Endothelial cell (in vitro differentiated cells): ENCODE measurements around a stretch of chr19.

DNA sequence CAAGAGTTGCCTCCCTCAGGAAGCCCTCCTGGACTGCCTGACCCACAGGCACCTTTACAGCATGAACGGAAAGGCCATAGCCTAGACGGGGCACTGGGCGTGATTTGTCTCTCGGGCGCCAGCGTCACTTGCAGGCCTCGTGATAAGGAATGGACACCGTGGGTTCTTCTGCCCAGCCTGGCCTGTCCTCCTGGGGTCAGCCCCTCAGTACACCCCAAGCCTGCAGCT is 911 bp upstream of the UQCR11 start:
- PRO-cap: no peak

DNA sequence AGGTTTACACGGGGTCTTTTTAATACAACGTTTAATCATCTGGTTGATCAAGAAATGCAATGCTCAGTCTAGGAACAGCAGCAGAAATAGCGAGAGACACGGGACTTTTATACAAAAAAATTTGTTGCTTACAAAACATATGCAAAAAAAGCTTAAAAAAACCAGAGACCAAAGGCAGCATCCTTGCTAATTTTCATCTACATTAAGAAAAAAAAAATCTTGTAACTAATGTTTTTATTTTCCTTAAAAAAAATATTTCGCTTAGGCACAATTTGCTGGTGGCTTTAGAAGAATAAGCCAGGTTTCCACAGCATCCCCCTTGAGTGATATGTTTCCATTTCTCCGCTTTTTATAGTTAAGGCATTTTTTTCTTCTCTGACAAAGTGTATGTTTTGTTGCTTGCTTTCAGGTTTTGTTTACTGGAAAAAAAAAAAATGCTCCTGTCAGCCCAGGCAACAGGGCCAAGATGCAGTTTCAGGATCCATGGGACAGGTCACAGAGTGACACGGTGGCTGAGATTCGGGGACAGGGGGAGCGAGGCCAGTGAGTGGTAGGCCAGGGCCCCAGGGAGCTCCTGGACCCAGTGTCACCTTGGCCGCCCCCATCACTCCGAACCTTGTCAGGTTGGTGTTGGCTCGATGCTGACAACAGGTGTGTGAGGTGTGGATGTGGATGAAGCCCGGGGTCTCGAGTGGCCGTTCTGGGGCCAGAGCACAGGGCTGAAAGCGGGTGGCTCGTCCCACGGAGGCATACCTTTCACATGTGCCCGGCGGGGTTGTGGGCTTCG is 5.9 kb upstream of the UQCR11 start:
- PRO-cap: no peak

DNA sequence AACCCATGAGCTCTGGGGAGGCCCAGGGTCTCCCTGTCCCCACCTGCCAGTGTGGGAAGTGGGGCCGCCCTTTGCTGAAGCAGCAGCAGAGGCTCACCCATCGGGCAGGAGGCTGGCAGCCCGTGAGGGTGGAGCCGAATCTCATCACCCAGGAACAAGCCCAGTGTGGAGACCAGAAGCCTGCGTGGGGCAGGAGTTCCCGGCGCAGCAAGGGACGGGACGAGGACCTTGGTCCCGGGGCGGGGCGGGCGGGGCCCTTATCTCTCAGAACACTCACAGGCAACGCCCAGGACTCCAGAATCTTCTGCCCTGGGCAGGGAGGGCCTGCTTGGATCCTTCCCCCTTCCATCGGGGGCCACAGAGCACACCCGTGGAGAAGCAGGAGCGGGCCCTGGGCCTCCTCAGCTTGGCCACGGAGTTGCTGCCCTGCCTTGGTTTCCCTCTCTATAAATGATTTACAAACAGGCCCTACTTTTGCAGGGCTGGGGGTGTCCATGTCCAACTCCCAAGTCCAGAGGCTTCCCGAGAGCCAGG is 19.5 kb downstream of the TCF3 start:
- PRO-cap: no peak

GRCh38 chr19:1650085-1650982 is 2.1 kb downstream of the TCF3 start:
- PRO-cap: no peak

DNA sequence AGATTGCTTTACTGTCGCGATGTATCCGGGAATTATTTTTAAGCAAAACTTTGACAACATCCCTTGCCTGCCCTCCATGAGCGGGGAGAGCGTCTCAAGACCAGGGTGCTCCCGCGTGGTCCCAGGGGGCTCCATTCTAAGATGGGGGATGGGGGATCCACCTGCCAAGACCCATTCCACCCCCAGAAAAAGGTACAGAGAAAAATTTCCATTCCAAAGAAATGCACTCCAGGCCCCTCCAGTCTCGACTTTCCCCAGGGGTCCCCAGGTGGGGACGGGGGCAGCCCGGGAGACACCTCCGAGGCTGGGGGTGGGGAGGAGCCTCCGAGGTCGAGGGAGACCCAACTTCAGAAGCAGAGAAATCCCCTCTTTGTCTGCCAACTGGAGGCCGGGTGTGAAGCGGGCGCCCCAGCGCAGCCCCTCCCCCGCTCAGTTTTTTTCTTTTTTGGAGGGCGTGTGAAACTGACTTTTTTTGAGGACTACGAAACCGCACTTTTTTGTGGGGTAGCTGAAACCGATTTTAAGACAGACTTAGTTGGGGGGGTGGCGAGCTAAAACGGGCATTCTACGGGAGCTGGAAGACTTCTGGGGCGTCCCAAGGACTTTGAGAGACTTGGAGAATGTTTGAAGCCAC is 1.3 kb downstream of the TCF3 start:
- PRO-cap: bidirectional peak, plus-strand start at position 373 of the sequence, minus-strand start at position 372 of the sequence

GRCh38 chr19:1854019-1854489 is 5.8 kb upstream of the REXO1 start:
- PRO-cap: no peak

DNA sequence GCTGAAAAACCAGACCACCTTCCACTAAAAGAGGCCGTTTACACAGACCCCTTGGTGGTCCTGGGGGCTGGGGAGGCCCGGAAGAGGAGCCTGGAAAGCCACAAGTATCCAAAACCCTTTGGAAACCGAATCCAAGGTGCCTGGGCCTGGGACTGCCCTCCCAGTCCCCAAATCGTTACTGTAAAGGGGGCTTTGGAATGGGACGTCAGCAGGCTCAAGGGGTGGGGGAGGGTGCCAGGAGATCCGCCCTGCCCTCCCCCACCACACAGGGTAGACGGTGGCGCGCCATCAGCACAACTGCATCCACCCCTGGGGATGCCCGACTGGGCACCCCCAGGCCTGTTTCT is 2.7 kb downstream of the KLF16 start:
- PRO-cap: no peak

- PRO-cap: unidirectional peak, minus-strand start at chr19:1864876
These were observed 1.4 kb upstream of the KLF16 start for GRCh38 chr19:1864603-1865281.

DNA sequence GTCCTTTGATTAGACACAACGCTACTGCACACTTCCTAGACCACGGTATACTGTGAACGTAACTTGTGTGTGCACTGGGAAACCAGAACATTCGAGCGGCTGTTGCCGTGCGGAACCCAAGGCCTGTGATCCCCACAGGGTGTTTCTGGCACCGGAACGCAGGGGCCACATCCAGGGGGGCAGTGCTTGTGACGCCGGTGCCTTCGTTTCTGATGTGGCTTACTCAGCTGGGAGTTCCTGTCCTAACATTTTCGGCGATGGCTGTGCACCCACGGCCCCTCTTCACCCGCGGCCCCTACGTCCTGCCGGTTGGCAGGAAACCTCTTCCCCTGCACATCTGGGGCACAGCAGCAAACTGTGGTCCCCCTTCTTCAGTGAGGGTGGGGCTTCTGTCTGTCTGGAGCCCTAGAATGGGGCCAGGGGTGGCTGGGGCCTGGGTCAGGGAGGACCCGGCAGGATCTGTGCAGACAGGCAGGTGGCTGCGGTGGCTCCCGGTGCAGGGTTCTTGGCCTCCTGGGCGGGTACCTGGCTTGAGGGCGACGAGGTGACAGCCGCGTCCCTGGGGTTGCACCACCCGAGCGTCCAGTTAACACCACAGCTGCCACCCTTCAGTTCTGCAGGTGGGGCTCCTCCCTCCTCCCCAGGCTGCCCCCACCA is 26.2 kb downstream of the CSNK1G2 start:
- PRO-cap: no peak

GRCh38 chr19:1969172-1970007 is 28.4 kb downstream of the CSNK1G2 start:
- PRO-cap: no peak

DNA sequence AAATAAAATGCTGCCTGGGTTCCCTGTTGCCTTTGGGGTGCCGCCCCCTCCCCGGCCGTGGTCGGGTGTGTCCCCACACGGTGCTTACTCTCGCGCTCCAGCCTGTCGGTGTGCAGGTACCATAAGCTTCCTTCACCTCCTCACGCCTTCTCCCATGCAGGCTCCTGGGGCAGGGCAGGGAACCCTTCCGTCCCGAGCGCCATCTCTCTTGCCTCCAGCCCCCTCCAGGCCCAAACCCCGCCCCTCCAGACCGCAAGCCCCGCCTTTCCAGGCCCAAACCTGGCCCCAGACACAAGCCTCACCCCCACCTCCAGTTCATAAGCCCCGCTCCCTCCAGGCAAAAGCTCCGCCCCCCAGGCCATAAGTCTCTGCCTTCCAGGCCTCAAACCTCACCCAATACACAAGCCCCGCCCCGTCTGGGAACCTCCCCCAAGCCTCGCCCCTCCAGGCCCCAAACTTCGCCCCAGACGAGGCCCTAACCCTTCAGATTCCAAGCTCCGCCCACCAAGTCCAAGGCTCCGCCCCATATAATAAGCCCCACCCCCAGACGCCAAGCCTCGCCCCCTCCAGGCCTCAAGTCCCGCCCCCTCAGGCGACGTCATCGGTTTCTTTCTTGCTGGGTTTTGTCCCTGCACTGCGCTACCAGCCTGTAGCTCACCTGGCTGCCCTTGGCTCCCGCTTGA is 16.2 kb downstream of the MKNK2 start:
- PRO-cap: no peak

DNA sequence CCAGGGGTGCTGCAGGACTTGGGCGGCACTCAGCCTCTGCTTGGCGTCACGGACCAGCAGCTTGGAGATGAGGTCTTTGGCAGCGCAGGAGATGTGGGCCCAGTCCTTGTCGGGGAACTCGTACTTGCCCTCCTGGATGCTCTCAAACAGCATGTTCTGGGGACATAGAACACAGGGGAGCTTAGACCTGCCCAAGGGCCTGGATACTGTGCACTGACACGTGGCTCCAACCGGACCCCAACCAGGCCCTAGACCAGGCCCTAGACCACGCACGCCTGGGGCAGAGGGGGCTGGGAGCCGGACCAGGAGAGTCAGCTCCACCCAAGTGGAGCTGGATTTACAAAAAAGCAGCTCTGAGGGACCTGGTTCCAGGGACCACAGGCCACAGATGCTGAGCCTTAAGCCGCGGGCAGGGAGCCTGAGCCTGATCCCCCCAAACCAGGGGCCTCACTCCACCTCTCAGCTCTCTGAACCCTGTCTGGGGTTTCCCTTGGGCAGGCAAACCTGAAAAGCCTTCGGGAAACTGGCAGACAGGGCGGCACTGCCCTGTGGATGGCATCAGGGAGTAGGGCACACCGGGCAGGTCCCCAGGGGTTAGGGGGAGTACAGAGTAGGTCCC is 9.9 kb downstream of the MKNK2 start:
- PRO-cap: no peak

DNA sequence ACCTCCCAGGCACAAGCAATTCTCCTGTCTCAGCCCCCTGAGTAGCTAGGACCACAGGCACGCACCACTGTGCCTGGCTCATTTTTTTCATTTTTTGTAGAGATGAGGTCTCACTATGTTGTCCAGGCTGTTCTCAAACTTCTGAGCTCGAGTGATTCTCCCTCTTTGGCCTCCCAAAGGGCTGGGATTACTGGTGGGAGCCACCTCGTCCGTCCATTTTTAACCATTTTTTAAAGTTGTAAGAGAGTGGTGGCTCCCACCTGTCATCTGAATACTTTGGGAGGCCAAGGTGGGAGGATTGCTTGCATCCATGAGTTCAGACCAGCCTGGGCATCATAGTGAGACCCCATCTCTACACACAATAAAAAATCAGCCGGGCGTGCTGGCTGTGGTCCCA is 21.0 kb downstream of the MOB3A start:
- PRO-cap: no peak

GRCh38 chr19:2117108-2117469 is 20.4 kb downstream of the IZUMO4 start:
- PRO-cap: no peak

DNA sequence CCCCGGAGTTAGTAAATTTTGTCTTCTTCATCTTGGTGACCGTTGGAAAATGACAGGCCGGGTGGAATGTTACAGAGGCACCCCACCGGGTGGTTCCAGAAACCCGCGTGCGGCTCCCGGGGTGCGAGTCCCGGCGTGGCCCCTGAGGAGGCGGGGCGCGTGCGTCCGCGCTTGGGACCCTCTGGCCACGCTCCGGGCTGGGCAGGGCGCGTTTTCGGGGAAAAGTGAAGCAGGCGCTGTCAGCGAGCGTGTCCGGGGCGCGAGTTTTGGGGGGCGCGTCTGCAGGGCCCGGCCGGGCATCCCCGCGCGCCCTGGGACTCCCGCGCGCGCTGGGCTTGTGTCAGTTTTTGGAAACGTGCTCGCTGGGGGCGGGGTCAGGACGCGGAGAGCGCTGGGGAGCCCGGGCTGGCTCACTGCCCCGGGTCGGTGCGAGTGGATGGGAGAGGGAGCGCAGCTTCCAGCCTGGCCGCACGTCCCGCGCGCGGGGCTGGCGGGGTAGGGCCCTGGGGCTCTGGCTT is 1.3 kb downstream of the DOT1L start:
- PRO-cap: unidirectional peak, plus-strand start at position 442 of the sequence

GRCh38 chr19:2193098-2194182 is 29.7 kb downstream of the DOT1L start:
- PRO-cap: no peak

GRCh38 chr19:2196939-2197768 is 33.4 kb downstream of the DOT1L start:
- PRO-cap: no peak

DNA sequence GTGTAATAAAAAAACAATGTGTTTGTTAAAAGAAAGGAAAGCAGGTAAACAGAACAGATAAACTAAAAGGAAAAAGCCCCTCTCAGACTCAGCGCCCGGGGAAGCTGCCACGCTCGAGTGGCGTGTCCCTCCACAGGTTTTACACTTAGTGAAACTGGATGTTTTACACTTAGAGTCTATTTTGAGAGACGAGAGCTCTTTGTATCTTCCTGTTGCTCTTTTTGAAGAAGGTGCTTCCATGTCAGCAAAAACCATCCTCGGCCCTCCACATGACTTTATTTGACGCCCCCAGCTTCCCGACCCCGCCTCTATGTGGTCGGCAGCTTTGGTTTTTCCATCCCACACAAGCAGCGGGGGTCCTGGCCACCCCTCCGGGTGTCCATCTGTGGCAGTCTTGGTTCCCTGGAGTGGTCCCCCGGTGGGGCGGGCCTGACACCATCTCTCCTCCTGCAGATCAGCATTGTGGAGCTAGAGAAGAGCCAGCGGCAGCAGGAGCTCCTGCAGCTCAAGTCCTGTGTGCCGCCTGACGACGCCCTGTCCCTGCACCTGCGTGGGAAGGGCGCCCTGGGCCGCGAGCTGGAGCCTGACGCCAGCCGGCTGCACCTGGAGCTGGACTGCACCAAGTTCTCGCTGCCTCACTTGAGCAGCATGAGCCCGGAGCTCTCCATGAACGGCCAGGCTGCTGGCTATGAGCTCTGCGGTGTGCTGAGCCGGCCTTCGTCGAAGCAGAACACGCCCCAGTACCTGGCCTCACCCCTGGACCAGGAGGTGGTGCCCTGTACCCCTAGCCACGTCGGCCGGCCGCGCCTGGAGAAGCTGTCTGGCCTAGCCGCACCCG is 20.1 kb downstream of the PLEKHJ1 start:
- PRO-cap: no peak

DNA sequence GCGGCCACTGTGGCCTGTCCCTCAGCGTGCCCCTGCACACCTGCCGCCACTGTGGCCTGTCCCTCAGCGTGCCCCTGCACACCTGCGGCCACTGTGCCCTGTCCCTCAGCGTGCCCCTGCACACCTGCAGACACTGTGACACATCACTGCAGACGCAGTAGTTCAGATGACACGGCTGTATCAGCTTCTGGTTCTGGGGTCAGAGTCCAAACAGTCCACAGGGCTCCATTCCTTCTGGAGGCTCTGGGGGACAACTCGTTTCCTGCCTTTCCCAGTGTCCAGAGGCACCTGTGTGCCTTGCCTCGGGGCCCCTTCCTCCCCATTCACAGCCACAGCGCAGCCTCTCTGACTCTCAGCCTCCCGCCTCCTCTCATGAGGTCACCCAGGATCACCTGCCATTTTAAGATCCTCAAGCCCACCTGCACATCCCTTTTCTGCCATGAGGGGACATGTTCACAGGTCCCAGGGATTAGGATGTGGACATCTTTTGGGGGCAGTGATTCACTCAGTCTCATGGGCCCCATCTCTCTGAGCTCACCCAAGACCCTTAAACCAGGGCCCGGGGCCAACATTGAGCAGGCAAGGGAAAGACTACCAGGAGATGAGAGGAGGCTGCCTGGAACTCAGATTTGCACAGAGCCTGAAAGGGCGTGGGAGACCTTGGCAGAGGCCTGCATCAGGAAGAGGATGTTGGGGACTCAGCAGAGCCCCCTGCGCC is 5.6 kb downstream of the SF3A2 start:
- PRO-cap: no peak

GRCh38 chr19:2275740-2276645 is 6.0 kb downstream of the PEAK3 start:
- PRO-cap: no peak